ENCODE measurements around the gene TSPOAP1.

DNA sequence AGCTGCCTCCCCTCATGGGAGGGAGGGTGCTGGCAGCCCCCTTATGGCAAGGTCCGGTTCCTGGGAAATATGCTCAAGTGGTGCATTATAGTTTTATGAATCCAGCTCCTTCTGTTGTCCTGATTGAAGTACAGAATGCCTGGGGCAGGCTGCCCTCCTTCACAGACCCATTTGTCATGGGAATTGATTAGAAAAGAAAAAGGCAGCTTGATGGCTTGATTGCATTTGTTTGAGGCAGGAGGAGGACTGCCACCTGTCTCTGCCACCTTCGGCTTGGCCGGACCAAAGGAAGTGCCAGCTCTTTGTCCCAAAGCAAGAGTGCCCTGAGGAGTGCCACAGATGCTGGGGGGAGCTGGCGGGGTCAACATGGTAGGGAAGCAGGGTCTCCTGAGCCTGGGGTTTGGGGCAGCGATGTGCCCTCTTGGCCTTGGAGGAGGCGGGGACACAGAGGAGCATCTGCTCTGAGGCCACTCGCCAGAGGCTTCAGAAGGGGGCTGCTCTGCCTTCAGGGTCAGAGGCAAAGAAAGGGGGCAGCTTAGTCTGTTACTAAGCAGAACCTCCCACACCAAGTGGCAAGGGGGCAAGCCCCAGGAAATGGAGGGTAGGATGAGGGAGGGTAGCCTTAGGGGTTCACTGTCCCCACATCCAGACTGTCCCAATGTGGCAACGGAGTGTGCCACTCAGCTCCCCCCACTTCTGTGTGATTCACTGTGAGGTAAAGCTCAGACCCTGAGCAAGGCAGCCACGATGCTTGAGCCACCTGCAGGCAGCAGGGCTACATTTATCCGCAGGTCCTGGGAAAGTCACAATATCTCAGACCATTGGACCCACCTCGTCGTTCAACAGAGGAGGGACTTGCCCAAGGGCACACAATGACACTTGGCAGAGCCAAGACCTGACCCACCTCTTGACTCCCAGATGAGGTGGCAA is 18.3 kb downstream of the CCDC182 start:
- PRO-cap = no peak
- RAMPAGE, long total RNA, 2 experiments = no peak in any of the 2 experiments

DNA sequence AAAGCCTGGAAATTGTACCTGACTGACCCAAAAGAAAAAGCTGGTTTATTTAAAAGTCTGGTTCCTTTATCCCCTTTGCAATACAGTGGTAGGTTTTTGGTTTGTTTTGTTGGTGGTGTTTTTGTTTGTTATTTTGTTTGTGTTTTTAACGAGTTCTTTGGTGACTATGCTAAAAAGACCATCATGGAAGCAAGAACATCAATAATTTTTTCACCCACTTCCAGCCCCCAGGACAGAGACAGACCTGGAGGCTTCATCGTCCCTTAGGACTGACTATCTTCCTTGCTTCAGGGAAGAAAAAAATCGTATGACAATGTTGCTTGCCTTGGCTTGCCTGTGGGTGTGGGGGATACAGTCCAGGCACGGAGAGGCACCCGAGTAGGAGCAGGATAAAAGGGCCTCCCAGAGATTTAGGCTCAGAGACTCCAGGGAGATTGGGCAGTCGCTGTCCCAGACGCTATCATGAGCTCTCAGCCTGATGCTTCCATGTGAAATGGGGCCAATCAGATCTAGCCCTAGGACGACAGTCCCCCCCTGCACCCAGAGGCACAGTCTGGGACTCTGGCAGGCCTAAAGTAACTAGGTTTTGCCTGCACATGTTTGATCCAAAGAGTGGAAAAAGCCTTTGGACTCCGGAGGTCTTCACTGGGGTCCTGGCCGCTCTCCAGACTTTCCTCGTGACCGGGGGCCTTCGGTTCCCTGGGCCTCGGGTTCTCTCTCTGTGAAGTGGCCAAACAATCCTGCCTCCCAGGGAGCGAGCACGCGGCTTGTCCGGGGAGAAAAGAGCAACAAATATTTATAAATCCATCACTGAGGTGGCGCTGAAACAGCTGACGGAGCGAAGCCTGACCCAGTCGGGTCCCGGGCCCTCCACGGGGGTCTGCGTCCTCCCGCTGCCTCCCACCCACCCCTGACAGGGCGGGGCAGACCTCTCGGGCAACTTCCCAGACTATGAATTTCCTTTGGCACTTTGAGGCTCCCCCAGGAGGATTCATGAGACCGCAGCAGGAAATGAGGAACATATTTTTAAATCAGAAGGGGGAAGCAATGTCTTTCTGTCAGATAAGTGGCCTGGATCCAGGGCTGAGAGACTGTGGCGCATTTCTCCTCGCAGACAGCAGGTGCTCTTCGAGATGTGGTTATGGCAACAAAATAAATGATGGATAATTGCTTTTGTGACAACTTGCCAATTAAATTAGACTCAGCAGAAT is 39.1 kb downstream of the MRPS23 start:
- PRO-cap = no peak
- RAMPAGE, long total RNA, 2 experiments = no peak in any of the 2 experiments

GRCh38 chr17:57832658-57833076 is 17.2 kb downstream of the MRPS23 start:
- PRO-cap = no peak
- RAMPAGE, long total RNA, 2 experiments = no peak in any of the 2 experiments

- PRO-cap = no peak
- RAMPAGE, long total RNA, 2 experiments = no peak in any of the 2 experiments
Measured at GRCh38 chr17:57876224-57876732, 26.4 kb upstream of the MRPS23 start.

- PRO-cap = no peak
- RAMPAGE, long total RNA, 2 experiments = no peak in any of the 2 experiments
Measured at GRCh38 chr17:57892349-57892859, 42.6 kb upstream of the MRPS23 start.

- PRO-cap = no peak
- RAMPAGE, long total RNA, 2 experiments = no peak in any of the 2 experiments
Measured at GRCh38 chr17:57899505-57900217, 49.8 kb upstream of the MRPS23 start.

GRCh38 chr17:57914340-57915154 is 40.7 kb downstream of the CUEDC1 start:
- PRO-cap = no peak
- RAMPAGE, long total RNA, 2 experiments = no peak in any of the 2 experiments

GRCh38 chr17:57948223-57949240 is 6.7 kb downstream of the CUEDC1 start:
- PRO-cap = no peak
- RAMPAGE, long total RNA, 2 experiments = no peak in any of the 2 experiments

DNA sequence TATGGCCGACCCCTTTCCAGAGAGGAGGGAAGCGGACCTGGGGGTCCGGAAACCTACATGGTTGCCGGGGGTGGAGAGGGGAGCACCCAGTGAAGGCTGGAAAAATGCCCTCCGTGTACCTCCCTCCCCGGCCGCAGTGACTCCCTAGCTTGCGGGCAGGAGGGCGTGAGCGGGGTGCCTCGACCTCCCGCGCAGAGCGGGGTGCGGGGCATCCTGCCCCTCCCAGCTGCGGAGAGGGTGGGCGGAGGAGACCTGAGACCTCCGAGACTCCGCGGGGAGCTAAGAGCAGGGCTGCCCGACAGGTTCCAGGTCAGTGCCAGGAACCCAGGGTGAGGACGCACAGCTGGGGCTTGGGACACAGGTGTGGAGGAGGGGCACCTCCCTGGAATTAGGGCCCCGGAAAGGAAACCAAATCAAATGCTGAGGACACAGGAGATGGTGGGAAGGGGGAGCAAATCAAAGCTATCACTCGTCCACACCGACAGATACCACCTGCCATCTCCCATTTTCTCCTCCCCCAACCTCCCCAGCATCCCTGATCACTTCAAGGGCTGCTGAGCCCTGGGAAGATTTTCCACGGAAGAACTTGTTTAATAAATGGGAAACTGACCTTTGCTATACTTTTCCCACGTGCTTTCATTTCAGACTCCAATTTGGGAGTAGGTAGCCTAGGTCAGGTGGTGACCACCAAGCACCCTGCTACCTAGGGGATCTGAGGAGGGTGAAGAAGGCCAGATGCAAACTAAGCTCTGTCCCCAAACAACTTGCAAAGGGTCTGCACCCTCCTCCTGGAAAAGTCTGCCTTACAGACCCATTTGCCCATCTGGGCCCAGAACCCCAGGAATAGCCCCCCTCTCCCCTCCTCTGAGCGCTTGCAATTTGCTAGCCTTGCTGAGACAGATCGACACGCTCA is 570 bp upstream of the CUEDC1 start:
- PRO-cap = bidirectional peak, plus-strand start at position 139 of the sequence, minus-strand start at position 135 of the sequence; bidirectional peak, plus-strand start at position 308 of the sequence, minus-strand start at position 305 of the sequence; unidirectional peak, minus-strand start at position 305 of the sequence
- RAMPAGE, long total RNA, 2 experiments = no peak in any of the 2 experiments

GRCh38 chr17:58006032-58006861 is 799 bp downstream of the SRSF1 start:
- PRO-cap = bidirectional peak, plus-strand start at chr17:58006674, minus-strand start at chr17:58006534
- RAMPAGE, long total RNA, 2 experiments = no peak in any of the 2 experiments

DNA sequence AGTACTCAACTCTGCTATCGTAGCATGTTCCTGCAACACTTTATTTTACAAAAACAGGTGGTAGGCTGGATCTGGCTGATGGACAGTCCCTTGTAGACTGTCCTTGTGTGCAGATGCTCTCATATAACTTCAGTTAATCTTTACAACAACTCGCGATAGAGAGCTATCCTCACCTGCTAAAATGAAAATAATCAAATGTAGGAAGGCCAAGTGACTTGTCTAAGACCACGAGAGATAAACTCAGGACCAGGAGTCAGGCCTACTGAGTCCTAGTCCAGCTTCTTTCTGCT is 3.0 kb downstream of the DYNLL2 start:
- PRO-cap = no peak
- RAMPAGE, long total RNA, 2 experiments = no peak in any of the 2 experiments

GRCh38 chr17:58219842-58220271 is 802 bp upstream of the MKS1 start:
- PRO-cap = no peak
- RAMPAGE, long total RNA, 2 experiments = no peak in any of the 2 experiments

- PRO-cap = no peak
- RAMPAGE, long total RNA, 2 experiments = no peak in any of the 2 experiments
Measured at GRCh38 chr17:58310346-58311090, 18.1 kb downstream of the TSPOAP1 start.

GRCh38 chr17:58315429-58315998 is 13.1 kb downstream of the TSPOAP1 start:
- PRO-cap = no peak
- RAMPAGE, long total RNA, 2 experiments = start-site peak on the minus strand in 1 of 2 experiments, at chr17:58315657-58316026 at its widest, 6 reads per replicate

DNA sequence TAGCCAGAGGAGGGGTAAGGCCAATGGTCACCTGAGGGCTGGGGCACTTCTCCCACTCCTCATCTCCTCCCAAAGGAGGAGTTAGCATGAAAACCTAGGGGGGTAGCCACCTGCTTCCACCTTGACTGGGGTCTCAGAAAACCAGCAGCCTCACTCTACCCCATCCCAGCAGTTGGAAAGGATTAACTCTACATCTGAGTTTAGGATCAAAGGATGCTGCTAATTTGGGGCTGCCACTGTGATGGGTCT is 3.0 kb downstream of the TSPOAP1 start:
- PRO-cap = no peak
- RAMPAGE, long total RNA, 2 experiments = no peak in any of the 2 experiments

- PRO-cap = no peak
- RAMPAGE, long total RNA, 2 experiments = no peak in any of the 2 experiments
Measured at GRCh38 chr17:58328425-58329334, at the start of gene TSPOAP1. TSS of gene TSPOAP1 (minus strand) at chr17:58328795.

DNA sequence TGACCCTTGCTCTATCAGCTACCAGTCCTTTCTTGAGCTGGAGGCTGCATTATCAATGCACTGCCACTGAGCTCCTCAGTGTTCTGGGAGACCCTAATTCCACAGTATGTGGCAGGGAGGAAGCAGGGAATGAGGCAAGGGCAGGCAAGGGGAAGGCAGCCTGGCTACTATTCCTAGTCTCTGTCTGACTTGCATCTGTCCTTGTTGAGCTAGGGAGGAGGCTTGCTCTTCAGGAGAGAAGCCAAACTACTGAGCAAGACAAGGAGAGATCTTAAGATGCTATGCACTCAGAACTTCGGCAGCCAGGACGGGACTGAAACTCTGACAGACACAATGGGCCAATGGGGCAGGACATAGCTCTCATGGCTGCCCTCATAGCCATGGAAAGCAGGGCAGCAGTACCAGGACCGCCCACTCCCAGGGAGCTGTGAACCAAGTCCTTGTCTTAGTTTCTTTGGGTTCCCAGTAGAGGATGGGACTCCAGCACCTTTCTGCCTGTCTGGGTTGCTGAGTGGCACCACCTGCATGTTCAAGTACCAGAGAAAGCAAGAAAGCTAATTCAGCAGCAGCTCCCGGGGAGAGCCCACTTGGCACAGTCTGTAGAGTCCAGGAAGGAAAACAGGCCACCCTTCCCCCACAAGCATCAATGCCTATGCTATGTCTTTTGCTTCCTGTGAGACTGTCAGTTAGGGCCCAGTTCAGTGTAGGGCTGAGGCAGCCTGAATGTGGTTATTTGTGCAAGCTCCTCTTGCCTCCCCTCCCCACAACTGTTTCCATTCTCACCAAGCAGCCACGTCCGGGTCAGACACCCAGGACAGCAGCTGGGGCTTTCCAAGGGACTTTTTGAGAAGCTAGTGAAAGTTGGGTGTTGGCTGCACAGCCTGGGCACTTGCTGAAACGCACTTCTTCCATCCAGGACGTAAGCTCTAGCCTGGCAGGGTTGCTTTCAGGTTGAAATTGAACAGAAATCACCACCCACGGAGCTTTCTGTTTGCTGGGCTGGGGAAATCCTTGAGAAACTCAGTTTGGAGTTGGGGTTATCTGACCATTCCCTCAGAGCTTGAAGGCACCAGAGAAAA is 7.9 kb downstream of the SUPT4H1 start:
- PRO-cap = no peak
- RAMPAGE, long total RNA, 2 experiments = no peak in any of the 2 experiments

DNA sequence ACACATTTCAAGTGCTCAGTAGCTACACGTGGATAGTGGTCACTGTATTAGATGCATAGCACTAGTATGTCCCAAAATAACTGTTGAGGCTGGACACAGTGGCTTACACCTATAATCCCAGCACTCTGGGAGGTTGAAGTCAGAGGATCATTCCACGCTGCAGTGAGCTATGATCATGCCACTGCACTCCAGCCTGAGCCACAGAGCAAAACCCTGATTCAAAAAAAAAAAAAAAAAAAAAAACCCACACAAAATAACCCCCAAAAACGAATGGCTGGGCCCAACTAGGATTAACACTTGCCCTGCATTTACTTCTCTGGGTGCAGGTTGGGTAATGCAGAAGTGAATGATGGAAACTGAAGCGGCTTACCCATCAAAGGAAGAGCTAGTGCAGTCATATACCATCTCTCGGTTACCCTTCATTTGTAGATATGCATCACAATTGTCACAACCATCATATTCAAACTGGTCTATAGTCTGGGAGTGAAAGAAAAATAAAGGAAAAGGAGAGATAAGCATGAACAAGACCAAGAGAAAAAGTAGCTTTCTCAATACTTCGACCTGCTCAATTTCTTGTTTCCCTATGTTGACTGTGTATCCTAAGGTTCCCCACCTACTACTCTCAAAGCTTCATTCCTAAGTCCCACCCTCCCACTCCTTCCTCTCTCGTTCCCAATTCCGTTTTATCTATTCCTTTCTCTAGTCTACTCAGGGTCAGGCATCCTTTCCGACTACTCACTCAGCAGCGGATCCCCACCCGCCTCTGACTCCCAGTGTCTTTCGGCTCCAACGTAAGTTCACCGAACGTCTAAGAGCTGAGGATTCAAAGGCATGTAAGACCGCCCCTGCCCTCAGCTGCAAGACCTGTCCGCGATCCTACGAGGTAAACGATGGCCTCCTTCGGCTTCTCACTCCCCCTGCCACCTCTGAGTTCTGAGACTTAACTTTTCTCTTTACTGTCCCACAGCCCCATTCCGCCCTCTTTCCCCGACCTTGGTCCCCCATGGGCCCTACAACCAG is 659 bp downstream of the SUPT4H1 start:
- PRO-cap = no peak
- RAMPAGE, long total RNA, 2 experiments = no peak in any of the 2 experiments

DNA sequence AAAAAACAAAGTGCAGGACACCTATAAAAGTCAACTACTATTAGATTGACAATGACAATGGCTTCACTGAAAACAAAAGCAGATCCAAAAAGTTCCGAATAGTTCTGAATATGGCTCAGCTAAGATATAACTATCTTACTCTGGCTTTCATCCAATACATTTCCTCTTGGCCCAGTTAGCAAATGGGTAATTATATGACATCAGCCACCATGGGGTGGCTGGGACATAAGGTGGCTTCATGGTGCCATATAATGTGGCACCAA is 29.7 kb downstream of the RNF43 start:
- PRO-cap = no peak
- RAMPAGE, long total RNA, 2 experiments = no peak in any of the 2 experiments

DNA sequence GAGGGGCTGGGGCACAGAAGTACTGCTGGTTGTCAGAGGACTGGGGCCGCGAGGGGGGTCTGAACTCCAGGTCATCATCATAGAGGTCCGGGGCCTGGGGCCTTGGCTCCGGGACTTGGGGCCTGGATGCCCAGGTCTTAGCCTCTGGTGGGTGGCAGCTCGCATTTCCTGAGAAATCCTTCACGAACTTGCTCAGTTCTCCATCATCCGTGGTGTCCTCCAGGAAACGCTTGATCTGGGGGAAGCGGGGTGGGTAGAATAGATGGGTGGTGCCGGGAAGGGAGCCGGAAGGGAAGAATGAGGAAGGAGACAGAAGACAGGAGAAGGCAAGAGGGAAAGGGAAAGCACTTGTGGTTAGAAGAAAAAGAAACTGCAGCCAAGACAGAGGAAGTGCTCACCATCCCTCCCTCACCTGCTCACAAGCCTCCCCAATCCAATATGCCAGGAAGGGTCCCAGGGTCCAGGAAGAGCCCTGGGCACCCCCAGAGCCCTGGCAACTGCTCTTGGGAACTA is 12.4 kb upstream of the MTMR4 start:
- PRO-cap = no peak
- RAMPAGE, long total RNA, 2 experiments = no peak in any of the 2 experiments